ENCODE results near the gene ZNF445.

GRCh38 chr3:42874606-42875121 lies 1.0 kb downstream of the CYP8B1 start:
CAGE:
- cytosol, long polyA minus RNA, result no peak
- cytosol, long polyA plus RNA, result no peak
- long polyA plus RNA, result no peak
- nucleus, long polyA minus RNA, result no peak
- nucleus, long polyA plus RNA, result no peak

DNA sequence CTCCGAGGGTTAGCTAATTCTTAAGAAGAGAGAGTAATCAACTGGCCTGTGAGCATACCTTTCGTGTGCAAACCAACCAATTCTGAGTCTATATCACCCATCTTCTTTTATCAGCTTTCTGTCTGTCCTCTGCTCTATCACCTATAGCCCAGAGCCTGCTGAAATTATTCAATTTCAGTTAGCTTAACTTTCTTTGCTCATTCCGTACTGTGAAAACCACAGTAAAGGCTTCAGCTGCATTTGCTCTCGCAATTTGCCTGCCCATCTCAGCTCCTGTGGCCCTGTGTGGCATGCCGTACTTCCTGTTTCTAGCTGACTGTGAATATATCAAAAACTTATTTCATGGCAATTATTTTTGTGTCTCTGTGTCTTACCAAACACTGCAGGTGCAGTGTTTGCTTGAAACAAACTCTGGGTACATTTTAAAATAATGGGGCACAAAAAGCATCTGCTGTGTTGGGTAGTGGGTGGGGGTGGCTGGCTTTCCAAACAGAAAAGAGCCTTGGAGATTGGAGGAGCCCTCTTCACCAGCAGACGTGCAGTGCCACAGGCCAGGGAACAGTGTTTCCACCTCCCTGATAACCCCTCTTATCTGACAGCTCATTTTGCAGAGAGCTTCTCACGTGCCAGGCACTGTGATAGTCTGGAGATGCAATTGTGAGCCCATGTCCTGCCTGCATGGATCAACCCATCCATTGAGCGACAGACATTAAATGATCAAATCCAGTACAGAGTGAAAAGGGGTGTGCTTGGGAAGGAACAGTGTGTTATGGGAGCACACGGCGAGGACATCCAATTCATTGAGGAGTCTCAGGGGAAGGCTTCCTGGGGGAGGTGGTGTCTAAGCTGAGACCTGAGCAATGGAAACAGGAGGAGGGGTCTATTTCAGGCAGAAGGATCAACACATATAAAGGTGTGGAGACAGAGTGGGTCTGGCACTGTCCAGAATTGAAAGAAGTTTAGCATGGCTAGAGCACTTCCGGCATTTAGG lies 45.3 kb downstream of the GASK1A start:
CAGE:
- cytosol, long polyA minus RNA, result no peak
- cytosol, long polyA plus RNA, result no peak
- long polyA plus RNA, result no peak
- nucleus, long polyA minus RNA, result no peak
- nucleus, long polyA plus RNA, result no peak

DNA sequence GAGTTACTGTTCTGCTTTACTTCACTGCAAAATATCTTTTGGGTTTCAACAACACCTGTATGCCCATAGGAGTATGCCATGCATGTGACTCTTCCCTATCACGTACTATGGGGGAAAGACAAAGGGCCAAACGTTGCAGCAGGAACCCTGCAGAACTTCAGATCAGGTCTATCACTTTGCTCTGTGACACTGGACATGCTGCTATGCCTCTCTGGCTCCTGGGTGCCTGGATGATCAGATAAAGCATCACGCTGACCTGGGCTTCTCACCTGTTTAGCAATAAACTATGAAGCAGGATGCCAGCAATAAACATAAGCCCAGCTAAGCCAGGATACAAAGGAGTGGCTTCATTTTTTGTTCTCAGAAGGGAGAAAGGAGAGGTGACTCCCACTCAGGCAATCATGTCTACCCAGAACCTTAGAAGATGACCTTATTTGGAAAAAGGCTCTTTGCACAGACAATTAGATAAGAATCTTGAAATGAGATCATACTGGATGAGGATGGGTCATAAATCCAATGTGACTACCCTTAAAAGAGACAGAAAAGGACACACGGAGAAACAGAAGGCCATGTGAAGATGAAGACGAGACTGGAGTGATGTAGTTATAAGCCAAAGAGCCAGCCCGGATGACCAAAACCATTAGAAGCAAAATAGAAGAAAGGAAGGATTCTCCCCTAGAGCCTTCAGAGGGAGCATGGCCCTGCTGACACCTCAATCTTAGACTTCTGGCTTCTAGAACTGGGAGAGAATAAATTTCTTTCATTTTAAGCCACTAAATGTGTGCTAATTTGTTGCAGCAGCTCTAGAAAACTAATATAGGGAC lies 19.2 kb downstream of the POMGNT2 start:
CAGE:
- cytosol, long polyA minus RNA, result no peak
- cytosol, long polyA plus RNA, result no peak
- long polyA plus RNA, result no peak
- nucleus, long polyA minus RNA, result no peak
- nucleus, long polyA plus RNA, result no peak

DNA sequence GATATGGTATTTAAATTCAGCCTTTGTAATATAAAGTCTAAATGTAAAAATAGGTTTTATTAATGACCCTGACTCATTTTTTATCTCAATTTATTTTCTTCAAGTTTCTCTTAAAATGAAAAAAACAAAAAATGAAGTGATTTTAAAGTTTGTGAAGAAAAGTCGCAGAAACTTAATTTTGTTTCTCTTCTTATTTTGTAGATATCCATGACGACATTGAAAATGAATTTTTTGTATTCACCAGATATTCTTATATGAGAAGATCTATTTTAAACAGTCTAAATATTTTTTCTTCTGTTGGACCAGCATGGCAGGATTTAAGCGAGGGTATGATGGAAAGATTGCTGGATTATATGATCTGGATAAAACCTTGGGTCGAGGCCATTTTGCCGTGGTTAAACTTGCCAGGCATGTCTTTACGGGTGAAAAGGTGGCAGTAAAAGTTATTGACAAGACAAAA lies 16.6 kb downstream of the SNRK start:
CAGE:
- cytosol, long polyA minus RNA, result start-site peak on the plus strand centred at position 401 of the sequence, 72 bp wide, 7 reads
- cytosol, long polyA plus RNA, result no peak
- long polyA plus RNA, result no peak
- nucleus, long polyA minus RNA, result no peak
- nucleus, long polyA plus RNA, result no peak

CAGE:
- cytosol, long polyA minus RNA, result no peak
- cytosol, long polyA plus RNA, result no peak
- long polyA plus RNA, result no peak
- nucleus, long polyA minus RNA, result start-site peak on the minus strand at chr3:43350631-43351557, 14 reads
- nucleus, long polyA plus RNA, result no peak
Observed at GRCh38 chr3:43350964-43351424, 64.7 kb downstream of the SNRK start.

DNA sequence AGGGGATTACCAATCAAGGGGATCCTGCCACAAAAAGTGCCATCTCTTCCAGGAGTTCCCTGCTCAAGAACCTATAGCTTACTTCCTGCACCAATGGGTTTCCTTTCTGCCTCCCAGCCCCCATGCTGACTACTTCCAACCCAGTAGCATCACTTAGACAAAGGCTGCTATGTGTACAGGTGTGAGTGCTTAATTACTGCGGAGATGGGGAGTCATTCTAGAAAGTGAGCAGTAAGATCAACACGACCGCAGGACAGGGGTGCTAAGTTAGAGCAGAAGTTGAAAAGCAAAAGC lies 49.3 kb downstream of the ANO10 start:
CAGE:
- cytosol, long polyA minus RNA, result no peak
- cytosol, long polyA plus RNA, result no peak
- long polyA plus RNA, result no peak
- nucleus, long polyA minus RNA, result no peak
- nucleus, long polyA plus RNA, result no peak

DNA sequence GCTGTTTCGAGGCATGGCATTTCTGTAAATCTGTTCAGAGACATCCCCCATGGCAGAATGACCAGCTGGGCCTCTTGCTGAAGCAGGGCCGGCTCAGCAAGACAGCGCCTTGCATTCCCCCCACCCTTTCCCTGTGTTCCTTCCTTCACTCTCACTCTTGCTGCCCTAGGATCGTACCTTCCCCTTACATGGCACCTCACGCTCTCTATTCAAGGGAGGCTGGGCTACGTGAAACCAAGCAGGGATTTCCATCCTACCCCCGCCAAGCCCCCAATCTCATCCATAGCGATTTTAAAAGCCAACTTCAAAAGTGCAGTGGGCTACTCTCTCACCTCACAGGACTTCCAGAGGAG lies 192.5 kb downstream of the ABHD5 start:
CAGE:
- cytosol, long polyA minus RNA, result no peak
- cytosol, long polyA plus RNA, result no peak
- long polyA plus RNA, result no peak
- nucleus, long polyA minus RNA, result no peak
- nucleus, long polyA plus RNA, result no peak

GRCh38 chr3:44337855-44338626 lies 525 bp upstream of the TCAIM start:
CAGE:
- cytosol, long polyA minus RNA, result start-site peak on the plus strand at chr3:44338125-44338130, 33 reads
- cytosol, long polyA plus RNA, result no peak
- long polyA plus RNA, result start-site peak on the plus strand at chr3:44338096-44338179, 116 and 79 reads in 2 replicates
- nucleus, long polyA minus RNA, result start-site peak on the plus strand at chr3:44338125-44338192, 25 reads
- nucleus, long polyA plus RNA, result start-site peak on the plus strand at chr3:44338113-44338179, 66 and 85 reads in 2 replicates

DNA sequence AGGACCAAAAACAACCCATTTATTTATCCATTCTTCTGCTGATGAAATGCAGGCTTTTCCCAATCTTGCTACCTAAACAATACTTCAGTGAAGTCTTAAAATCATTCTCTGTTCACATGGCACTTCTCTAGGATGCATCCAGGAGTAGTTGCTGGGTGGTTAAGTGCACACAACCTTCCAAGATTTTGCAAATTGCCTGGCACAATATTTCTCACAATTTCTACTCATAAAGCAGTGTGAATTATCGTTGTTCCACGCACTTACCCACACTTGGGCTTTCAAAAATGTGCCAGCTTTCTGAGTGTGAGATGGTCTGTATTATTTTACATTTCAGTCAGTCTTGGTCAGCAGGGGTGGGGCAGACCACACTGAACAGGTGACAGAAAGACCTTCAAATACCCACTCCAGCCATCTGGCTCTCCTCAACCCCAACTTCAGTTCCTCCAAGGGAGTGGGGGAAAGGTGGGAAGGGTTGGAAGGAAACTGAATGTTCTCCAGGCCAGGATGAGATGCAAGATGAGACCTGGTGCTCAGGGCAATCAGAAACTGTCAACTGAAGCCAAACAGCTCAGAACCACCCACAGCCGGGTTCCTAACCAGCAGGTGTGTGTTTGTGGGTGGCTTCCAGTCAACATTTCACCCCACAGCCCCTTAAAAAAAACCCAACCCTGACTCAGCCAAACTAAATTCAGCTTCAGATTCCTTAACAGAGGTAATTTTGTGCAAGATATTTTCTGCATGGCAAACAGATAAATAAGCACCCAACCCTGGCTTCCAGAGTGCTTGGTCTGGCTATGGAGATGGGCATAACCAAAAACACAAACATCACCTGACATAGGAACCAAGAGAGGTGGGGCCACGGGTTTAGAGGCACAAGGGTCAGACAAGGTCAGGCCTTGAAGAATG lies 35.0 kb downstream of the ZNF445 start:
CAGE:
- cytosol, long polyA minus RNA, result no peak
- cytosol, long polyA plus RNA, result no peak
- long polyA plus RNA, result no peak
- nucleus, long polyA minus RNA, result no peak
- nucleus, long polyA plus RNA, result no peak

CAGE:
- cytosol, long polyA minus RNA, result no peak
- cytosol, long polyA plus RNA, result no peak
- long polyA plus RNA, result no peak
- nucleus, long polyA minus RNA, result no peak
- nucleus, long polyA plus RNA, result no peak
Observed at GRCh38 chr3:44477159-44478216, at the start of gene ZNF445. Gene ZNF445 (minus strand): TSS chr3:44477670.

CAGE:
- cytosol, long polyA minus RNA, result no peak
- cytosol, long polyA plus RNA, result no peak
- long polyA plus RNA, result no peak
- nucleus, long polyA minus RNA, result no peak
- nucleus, long polyA plus RNA, result no peak
Observed at GRCh38 chr3:44594170-44594714, 9.5 kb downstream of the ZNF660 start.

DNA sequence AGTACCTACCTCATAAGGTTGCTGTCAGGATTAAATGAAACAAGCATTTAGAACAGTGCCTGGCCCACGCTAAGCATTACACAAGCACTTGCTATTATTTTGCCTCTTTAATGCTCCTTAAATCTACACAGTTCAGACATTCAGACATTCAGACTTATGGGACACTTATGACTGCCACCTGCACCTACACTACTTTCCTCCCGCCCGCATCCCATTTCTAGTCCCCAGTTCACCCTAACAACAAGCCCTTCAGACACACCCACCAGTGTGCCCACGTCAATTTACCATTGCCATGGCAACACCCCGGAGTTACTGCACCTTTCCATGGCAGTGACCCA lies 27.5 kb upstream of the ZNF502 start:
CAGE:
- cytosol, long polyA minus RNA, result no peak
- cytosol, long polyA plus RNA, result no peak
- long polyA plus RNA, result no peak
- nucleus, long polyA minus RNA, result no peak
- nucleus, long polyA plus RNA, result no peak

DNA sequence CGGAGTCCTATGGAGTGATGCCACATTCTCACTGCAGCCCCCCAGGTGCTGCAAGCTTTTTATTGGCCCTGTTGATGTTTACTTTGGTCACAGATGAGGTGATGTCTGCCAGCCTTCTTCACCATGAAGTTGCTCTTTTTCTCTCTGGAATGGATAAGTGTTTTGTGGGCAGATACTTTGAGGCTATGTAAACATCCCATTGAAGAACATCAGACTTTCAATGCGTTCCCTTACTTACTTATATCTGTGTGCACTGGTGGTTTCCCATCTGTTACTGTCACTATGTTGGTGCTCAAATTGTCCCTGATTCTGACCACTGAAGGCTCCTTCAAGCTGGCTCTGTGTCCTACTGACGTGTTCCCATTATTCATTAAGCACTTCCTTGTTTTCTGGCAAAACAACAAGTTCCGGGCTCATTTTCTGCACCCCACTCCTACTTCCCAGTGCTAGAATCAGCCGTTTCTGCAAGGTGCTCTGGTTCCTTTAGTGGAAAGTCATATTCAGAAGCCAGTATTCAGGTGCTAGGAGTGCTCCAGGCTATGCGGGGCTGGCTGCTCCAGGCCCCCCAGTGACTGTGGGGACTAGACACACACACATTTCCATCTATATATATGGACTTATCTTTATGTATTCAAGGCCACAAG lies 1.3 kb upstream of the CLEC3B start:
CAGE:
- cytosol, long polyA minus RNA, result no peak
- cytosol, long polyA plus RNA, result no peak
- long polyA plus RNA, result no peak
- nucleus, long polyA minus RNA, result no peak
- nucleus, long polyA plus RNA, result no peak

DNA sequence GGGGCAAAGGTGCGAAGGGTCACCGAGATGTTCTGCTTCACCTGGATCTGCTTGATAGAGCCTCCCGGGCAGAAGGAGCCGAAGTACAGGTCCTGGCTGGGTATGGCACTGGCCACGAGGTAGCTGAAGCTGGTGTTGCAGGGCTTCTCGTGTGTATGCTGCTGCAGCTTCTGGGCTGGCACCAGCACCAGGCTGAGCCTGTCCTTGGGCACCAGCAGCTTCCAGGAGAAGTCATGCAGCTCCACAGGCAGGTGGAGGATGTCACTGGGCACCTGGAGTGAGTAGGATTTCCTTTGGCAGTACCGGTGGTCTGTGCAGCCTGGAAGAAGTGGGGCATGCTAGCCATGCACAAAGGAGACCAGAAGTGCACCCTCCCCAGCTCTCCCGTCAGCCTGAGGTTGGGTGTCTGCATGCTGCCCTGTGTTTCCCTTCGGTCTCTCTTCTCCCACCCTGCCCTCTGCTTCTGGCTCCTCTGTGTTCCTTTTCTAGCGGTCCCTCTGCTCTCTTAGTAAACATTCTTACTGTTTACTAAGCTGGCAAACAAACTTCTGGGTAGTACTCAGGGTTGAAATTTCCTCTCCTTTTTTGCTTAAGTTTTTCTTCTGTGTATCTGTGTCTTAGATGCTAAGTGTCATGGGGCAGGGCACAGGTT lies 52.7 kb downstream of the CDCP1 start:
CAGE:
- cytosol, long polyA minus RNA, result no peak
- cytosol, long polyA plus RNA, result no peak
- long polyA plus RNA, result no peak
- nucleus, long polyA minus RNA, result no peak
- nucleus, long polyA plus RNA, result no peak

DNA sequence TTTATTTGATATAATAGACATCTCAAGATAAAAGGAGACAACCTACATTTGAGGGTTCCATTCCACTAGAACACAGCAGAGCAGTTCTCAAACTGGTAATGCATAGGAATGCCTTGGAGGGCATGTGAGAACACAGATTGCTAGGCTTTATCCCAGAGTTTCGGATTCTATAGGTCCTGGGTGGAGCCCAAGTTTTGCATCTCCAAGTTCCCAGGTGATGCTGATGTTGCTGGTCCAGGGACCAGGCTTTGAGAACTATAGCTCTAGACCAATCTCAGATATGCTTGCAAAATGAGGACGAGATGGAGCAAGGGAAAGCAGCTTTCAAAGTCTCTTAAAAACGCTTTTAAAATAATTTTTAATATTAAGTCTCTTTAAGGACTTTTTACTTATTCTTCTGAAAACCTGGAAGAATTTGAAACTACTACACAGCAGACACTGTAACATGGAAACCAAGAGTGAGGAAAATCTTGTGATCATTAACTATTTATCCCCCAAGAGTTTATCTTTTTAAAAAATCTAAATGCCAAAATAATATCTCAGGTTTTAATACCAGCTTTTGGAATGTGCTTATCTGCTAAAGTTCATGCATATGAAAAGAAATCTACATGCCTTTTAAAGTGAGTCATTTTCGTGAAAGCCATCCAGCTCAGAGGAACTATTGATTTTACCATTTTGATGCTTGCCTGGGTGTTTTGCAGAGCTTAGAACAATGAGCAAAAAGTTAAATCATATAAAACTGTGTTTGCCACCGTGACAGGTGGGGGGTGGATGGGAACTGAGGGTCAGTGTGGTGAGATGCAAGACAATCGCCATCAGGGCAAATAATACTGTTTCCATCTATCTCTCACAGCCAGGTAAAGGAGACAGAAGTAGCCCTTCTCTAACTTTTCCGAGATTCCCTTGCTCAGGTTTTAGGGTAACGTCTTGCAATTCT lies 2.3 kb downstream of the TMEM158 start:
CAGE:
- cytosol, long polyA minus RNA, result no peak
- cytosol, long polyA plus RNA, result no peak
- long polyA plus RNA, result no peak
- nucleus, long polyA minus RNA, result no peak
- nucleus, long polyA plus RNA, result no peak

DNA sequence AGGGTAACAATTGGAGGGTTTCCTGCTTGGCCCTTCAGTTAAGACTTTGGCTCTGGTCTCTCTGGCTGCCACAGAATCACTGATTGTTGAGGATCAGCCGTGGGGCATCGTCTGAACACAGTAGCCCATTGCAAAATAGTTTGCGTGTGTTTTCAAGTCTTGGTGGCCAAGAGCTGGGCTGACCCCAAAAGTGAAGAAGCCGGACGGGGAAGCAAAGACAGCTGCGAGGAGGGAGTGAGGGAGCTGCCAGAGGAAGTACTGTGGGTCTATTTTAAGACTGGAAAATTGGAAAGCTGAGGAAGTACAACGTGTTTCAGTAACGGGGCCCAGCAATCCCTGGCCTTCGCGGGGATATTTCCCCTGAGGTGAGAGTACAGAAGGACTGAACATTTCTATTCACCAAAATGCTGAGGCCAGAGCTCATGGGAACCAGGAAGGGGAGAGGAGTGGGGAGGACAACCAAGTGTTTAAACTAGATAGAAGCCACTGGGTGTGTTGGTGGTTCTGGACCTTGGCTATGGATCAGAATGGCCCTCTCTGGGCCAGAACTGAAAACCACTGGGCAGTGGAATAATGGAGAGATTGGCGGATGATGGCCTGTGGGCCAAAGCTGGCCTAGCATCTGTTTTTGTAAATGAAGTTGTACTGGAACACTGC lies 34.2 kb upstream of the LIMD1 start:
CAGE:
- cytosol, long polyA minus RNA, result no peak
- cytosol, long polyA plus RNA, result no peak
- long polyA plus RNA, result no peak
- nucleus, long polyA minus RNA, result no peak
- nucleus, long polyA plus RNA, result no peak

DNA sequence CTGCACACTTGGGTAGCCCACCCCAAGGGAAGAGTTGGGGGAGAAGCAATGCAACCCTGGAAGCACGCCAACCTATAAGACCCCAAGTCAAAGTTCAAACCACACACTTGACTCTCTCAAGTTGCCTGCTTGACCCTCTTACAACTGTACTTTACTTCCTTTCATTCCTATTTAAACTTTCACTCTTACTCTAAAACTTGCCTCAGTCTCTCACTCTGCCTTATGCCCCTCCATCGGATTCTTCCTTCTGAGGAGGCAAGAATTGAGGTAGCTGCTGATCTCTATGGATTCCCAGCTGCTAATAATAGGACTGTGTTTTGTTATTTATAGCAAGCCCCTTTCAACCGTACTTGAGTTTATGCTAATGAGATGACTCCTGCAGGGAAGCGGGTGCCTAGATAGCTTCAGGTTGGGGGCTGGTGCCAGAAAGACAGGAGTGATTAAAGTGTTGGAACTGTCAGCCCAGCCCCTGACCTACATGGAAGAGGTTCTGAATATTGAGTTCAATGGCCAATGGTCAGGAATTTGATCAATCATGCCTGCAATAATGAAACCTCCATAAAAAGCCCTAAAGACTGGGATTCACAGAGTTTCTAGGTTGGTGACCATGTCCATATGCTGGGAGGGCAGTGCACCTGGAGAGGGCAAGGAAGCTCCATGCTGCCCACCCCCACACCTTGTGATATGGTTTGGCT lies 21.8 kb upstream of the LIMD1 start:
CAGE:
- cytosol, long polyA minus RNA, result no peak
- cytosol, long polyA plus RNA, result no peak
- long polyA plus RNA, result no peak
- nucleus, long polyA minus RNA, result no peak
- nucleus, long polyA plus RNA, result no peak

GRCh38 chr3:45608955-45609350 lies 14.4 kb downstream of the LIMD1 start:
CAGE:
- cytosol, long polyA minus RNA, result no peak
- cytosol, long polyA plus RNA, result no peak
- long polyA plus RNA, result no peak
- nucleus, long polyA minus RNA, result no peak
- nucleus, long polyA plus RNA, result no peak

DNA sequence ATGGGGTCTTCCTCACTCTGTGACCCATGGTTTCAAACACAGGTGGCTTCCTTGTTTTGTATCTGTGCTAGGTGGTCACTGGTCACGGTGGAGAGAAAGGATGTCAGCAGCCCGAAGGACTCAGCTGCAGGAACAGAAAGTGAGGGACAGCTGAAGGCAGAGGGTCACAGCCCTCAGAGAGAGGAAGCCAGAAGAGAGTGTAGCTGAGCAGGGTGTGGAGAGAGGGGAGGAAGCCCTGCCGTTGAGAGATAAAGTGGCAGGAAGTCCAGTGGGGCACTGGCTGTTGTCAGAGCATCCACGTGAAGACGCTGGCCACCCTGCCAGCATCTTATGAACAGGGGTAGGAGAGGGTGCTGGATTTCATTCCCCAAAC lies 36.9 kb downstream of the LIMD1 start:
CAGE:
- cytosol, long polyA minus RNA, result no peak
- cytosol, long polyA plus RNA, result no peak
- long polyA plus RNA, result no peak
- nucleus, long polyA minus RNA, result no peak
- nucleus, long polyA plus RNA, result no peak

DNA sequence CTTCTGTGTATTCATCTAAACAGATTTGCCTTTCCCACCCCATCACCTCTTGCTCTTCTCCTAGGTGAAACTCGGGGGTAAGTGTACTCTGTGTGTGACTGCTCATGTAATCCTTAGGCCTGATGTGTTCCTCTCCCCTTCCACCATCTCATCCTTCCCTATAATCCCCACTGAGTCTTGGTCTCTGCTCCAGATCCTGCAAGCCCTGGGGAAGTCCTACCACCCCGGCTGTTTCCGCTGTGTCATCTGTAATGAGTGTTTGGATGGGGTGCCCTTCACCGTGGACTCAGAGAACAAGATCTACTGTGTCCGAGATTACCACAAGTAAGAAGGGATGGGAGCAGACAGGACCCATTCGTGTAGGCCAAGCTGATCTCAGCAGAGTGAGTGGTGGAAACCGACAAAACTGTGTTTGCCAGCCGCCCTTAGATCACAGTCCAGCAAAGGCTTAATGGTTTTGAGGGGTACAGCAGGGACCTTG lies 16.7 kb upstream of the SACM1L start:
CAGE:
- cytosol, long polyA minus RNA, result no peak
- cytosol, long polyA plus RNA, result no peak
- long polyA plus RNA, result no peak
- nucleus, long polyA minus RNA, result no peak
- nucleus, long polyA plus RNA, result no peak